RPMI7951 (cell line): ENCODE measurements around a stretch of chr9.

DNA sequence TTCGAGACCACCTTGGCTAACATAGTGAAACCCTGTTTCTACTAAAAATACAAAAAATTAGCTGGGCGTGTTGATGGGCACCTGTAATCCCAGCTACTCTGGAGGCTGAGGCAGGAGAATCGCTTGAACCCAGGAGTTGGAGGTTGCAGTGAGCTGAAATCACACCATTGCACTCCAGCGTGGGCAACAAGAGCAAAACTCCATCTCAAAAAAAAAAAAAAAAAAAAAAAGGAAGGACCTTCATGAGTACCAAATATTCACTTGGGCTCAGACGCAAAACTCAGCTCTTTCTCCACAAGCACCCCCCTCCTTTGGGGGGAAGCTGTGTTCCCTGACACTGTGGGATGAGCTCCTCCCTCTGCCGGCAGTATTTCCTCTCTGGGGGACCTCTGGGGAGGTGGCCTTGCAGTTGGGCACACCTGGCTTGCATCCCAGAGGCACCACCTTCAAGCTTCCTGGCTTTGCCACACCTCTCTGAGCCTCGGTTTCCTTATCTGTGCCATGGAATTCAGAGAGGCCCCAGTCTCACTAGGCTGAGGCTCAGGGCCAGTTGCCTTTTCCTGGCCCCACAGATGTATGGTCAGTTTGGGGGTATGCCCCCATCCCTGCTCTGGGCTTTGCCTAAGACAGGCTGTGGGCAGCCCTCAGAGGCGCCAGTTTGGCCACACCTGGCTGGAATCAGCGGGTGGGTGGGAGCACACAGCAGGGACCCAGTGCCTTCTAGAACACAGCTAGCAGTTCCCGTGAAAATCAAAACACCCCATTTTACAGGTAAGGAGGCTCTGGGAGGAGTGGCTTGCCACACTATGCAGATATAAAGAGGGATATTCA is 157.4 kb upstream of the IER5L start:
- RAMPAGE, long total RNA, result no peak

DNA sequence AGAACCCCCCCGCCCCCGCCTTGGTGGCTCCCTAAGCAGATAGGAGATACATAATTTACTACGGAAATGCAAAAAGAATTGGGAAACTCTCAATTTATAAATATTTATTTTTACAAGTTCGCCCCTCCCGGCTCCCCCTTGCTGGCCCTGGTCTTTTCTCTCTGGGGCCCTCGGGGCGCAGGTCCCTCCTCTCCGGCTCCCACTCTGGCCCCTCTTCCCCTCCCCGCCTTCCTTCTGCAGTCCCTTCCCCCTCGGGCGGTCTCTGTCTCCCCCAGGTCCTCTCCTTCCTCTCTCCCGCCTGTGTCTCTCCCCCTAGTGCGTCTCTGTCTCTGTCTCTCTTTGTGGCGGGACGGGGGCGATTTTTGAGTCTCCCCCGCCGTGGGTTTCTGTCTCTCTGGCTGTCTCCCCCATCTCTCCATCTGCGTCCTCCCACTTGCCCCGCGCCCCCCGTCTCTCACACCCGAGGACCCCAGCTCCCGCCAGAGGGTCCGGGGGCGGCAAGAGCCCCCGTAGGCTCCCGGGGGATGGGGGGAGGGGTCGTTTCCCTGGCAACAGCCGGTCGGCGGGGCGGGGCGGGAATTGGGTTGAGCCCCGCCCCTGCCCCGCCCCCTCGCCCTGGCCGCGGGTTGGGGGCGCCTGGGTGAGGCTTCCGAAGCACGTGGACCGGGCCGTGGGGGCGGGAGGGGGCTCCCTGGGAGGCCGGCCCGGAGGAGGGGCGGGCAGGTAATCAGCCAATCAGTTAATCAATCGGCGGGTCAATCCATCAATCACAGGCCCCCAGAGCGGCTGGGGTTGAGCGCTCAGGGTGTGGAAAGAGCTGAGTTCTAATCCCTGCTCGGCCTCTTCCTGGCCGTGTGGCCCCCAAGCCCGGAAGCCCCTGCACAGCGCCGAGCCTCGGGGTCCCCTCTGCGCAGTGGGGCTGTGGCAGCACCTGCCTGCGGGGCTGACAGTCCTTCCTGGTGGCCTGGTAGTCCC is 173.9 kb upstream of the IER5L start:
- RAMPAGE, long total RNA, result no peak

- RAMPAGE, long total RNA, result no peak
Observed at GRCh38 chr9:129382939-129383493, 205.0 kb upstream of the IER5L start.

DNA sequence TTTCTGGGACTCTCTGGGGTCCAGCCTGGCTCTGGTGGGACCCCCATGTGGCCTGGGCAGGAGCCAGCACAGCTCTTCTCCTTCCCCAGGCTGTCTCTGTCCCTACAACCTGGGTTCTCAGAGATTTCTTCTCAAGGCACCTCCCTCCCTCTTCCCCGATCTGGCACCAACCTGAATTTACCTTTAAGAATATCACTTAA is 218.0 kb downstream of the C9orf50 start:
- RAMPAGE, long total RNA, result no peak

DNA sequence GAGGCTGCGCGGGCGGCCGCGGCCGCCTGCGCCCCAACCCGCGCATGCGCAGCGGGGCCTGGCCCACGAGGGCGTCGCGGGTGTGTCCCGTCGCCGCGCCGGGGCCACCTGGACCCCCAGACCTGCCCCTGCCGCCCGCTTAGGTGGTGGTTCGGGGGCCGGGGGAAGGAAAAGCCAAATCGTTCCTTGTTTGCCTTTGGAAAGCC is 207.1 kb downstream of the C9orf50 start:
- RAMPAGE, long total RNA, result no peak

GRCh38 chr9:129432305-129432682 is 188.6 kb downstream of the C9orf50 start:
- RAMPAGE, long total RNA, result no peak

DNA sequence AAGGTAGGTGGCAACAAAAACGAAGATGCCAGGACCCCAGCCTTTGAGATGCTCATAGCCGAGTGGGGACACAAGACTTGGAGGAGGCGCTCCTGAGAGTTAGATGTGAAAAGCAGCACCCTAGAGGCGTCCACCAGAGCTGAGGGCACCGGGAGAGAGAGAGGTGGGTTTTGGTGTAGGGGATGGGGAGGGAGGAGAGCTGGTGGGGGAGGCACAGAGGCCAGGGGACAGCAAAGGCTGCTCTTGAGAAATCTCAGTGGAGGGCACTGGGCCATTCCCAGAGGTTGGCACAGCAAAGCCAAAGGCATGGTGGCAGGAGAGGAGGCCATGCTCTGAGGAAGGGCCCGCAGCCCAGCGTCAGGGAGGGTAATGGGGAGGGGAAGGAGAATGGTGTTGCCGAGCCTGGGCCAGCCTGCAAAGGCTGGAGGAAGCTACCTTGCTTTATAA is 135.6 kb downstream of the C9orf50 start:
- RAMPAGE, long total RNA, result no peak

DNA sequence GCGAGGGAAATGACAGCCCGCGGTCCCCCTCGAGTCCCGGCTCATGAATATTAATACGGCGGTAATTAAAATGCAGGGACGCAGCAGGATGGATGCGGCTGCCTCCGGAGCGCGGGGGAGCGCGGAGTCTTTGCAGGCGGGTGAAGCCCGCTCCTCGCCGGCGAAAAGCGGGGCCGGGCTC is 132.7 kb downstream of the C9orf50 start:
- RAMPAGE, long total RNA, result no peak

GRCh38 chr9:129501704-129502455 is 119.0 kb downstream of the C9orf50 start:
- RAMPAGE, long total RNA, result no peak

DNA sequence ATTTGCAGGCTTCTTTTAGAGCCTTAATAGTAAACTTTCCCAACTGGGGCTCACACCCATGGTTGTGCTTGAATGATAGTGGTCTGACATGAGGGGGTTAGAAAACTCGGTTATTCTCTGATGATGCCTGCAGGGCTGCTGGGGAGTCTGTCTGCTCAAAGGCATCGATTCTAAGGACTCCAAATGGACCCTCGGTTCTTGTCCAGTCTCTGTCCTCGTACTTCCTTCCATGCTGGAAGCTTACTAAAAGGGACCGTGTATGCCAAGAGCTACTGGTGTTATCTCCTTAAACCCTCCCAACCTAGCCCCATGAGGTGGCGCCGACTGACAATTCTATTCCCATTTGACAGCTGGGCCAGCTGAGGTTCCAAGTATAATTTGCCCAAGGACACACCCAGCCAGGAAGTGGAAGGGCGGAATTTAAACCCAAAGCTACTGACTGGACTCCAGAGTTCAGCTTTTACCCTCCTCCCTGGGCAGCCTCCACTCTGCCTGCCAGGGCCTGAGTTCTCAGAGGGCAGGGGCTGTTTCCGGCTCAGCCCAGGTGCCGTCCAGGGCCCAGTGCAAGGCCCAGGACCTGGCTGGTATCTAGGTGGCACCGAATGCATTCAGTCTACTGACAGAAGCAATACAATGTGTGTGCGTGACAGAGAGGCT is 71.9 kb downstream of the C9orf50 start:
- RAMPAGE, long total RNA, result no peak

DNA sequence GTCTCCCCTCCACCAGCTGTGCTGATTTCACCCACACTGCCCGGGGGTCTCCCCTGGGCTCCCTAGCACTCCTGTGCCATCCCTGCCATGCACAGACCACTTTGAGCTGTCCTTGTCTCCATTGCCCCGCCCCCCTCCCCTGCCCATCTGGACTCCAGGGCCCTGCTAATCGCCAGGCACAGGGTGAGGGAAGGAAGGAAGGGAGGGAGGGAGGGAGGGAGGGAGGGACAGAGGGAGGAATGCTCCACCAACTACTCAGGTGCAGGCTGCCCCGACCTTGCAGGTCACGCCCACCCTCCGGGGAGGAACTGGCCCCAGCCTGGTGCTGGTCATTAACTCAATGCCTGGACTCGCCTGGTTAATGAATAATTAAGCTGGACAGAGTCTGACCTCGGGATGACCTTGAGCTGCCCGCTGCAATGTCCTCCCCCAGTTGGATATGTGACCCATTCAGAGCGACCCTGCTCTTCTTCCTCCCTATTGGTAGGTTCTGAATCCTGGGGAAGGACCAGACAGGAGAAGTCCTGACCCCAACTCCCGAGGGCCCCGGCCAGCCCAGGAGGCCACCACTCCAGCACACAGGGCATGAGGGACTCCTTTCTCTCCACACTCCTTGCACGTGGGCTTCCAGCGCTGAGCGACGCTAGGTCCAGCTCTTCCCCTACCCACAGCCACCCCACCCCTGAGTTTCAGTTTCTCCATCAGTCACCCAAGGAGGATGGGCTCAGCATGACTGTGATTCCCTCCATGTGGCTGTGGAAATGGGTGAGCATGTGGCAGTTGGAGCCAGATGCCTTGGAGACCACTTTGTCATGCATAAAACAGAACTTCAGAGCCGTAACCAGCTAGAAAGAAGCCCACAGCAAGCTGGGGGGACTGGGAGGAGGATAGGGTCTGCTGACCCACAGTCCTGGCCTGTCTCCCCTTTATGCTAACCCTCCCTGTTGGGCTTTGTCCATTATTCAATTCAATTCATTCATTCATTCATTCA is 62.0 kb downstream of the C9orf50 start:
- RAMPAGE, long total RNA, result no peak

- RAMPAGE, long total RNA, result no peak
Observed at GRCh38 chr9:129571211-129571951, 49.5 kb downstream of the C9orf50 start.

GRCh38 chr9:129586708-129587110 is 34.2 kb downstream of the C9orf50 start:
- RAMPAGE, long total RNA, result no peak

GRCh38 chr9:129608538-129609598 is 12.0 kb downstream of the C9orf50 start:
- RAMPAGE, long total RNA, result no peak

GRCh38 chr9:129637349-129638452 is 4.2 kb downstream of the ASB6 start:
- RAMPAGE, long total RNA, result no peak

DNA sequence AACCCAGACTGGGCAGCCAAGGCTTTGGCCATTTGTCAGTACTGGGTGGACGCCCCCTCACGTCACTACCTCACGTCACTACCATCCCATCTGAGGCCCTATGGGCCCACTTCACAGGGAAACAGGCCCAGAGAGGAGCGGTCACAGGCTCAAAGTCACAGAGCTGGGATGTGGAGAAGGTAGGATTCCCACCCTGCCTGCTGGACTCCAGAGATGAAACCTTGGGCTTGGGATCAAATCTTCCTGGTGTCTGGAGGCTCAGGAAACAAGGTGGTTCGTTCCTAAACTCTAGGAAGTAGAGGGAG is 33.1 kb downstream of the PRRX2 start:
- RAMPAGE, long total RNA, result no peak

DNA sequence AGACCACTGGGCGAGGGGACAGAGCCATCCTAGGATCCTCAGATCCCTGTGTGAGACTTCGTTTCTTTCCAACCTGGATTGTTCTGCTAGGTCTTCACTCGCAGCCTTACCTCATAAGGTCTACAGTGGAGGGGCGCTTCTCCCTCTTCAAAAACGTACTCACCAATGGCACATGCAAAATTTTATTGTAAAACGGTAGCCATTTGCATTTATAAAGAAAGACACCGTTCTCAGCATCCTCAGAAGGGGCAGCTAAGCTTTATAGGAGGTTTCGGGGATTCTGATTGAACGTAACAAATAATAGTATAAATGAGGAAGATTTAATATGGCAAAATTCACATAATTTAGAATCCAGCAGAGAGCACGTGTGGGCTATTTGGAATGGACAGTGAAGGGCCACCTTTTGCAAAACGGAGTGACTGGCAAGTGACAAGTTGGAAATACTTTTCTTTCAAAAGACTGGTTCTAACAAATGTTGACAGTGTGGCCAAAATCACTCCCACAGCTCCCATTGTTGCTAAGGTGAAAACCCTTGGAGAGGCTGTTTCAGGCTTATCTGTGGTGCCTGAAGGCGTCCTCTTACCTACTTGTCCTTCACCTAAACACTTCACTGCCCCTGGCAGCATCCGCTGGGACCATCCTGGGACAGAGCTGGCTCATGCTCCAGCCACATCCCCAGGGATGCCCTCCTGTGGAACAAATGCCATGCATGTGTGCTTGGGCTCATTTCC is 10.0 kb downstream of the TOR1B start:
- RAMPAGE, long total RNA, result no peak

DNA sequence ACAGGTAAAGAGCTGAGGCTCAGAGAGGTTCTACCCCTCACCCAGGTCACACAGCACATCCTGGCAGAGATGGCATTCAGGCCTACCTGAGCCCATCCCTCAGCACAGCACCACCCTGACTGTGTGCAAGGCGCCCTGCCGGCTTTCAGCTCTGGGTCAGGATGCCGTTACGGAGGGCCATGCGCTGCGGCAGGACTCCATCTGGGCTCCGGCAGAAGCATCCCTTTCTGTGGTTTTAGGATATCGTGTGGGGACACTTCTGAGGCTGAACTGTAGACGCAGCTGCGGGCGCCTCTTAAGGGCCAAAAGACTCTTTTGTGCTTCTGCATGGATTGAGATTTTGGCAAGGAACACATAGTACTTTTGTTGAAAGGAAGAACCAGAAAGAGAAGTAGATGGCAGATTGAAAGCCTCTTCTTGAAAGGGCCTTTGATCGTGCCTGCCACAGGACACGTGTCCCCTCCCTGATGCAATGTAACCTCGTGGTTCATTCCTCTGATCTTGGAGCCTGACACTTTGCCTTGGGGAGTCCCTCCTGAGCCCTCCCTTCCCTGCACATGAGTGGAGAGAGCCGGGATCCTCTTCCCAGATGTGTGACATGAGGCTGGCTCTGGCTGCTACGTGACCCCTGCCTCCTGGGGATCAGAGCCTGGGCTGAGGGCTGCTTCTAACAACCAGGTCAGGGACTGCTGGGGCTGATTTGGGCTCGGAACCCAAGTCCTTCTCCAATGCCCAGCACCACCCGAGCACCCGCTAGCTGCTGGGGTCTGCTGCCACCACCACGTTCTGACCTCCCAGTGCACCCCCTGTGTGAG is 31.4 kb downstream of the USP20 start:
- RAMPAGE, long total RNA, result no peak

DNA sequence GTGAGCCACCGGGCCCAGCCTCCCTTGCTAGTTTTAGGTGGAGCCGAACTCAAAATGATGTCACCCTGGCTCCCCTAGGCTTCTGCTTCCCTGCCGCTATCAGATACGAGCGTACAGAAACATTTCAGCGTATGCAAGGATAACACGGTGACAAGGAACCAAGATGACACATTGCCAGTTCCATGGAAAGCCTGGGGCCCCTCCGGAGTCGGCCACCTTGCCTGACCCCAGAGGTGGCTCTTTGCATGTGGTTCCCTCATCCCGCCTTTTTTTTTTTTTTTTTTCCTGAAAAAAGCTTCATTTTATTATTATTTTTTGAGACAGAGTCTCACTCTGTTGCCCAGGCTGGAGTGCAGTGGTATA is 47.8 kb downstream of the USP20 start:
- RAMPAGE, long total RNA, result no peak

- RAMPAGE, long total RNA, result no peak
Observed at GRCh38 chr9:129924735-129925244, 89.5 kb downstream of the USP20 start.